ENCODE results near the genes TAAR5 and TAAR2.

DNA sequence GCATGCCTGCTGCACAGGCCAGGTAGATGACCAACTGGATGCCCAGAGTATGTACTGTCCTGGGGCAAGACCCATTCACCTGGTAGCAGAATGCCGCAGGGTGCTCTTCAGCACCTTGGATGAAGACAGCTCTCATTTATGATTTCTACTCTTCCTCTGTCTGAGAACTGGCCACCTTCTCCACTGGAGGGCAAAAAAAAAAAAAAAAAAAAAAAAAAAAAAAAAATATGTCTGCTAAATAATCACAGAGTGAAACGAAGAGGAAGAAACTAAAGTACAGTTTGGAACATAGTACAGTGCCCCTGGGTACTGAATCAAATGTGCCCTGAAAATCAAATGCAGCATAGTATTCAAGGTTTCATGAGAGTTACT lies at the start of gene TAAR5:
TSS of gene TAAR5 (minus strand) at position 191 of the 372 bp plus-strand sequence.
- PRO-cap: no peak
- RAMPAGE, long total RNA, 4 experiments: no peak in any of the 4 experiments

DNA sequence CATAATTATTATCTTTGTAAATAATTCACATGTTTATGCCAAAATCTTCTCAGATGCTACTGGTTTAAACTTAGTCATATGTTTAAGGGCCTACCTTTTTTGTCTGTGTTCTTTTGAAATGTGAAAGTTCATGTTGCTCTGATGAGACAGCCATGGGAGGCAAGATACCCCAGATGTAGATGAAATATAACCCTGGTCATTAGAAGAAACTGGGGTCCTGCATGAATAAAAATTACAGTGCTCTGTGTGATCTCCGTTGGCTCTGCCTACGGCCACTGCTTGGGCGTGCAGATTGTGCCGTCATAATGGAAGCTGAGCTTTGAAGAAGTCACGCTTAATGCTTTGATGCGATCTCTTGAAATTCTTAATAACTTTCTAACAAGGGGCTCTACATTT lies at the start of gene TAAR2:
TSS of gene TAAR2 (minus strand) at position 154 of the 396 bp plus-strand sequence.
- PRO-cap: no peak
- RAMPAGE, long total RNA, 4 experiments: no peak in any of the 4 experiments

- PRO-cap: unidirectional peak, minus-strand start at chr6:132742612; unidirectional peak, minus-strand start at chr6:132742660
- RAMPAGE, long total RNA, 4 experiments: no peak in any of the 4 experiments
These were observed 15.2 kb downstream of the VNN2 start for GRCh38 chr6:132742543-132742880.

DNA sequence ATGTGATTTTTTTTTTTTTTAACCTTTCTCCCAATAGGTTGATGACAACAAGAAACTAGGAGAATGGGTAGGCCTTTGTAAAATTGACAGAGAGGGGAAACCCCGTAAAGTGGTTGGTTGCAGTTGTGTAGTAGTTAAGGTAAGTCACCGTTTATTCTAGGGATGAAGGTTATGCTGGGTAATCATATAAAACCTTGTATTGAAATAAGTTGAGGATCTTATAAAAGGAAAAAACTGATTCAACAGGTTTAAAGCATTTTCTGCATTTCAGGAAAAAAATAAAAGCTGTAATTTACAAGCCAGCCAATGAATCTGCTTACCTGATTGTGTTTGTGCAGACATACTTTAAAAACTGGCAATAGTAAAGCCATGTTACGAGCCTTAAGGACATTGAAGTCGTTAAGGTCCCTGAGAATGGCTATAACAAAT lies 2.6 kb downstream of the RPS12 start:
- PRO-cap: no peak
- RAMPAGE, long total RNA, 4 experiments: no peak in any of the 4 experiments

DNA sequence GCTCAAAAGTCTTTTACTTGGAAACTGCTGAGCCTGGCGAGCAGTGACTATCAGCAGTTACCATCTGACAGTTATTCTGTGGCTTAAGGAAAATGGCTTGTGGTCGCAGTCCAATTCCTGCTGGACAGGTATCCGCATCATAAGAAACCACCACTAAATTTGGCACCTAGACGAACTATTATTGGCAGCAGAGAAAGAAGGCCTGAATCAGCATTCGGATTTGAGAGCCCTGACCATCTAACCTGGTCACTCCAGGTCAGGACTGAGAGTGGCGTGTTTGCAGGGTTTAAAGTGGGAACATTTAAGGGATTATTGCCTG lies 146.3 kb downstream of the RPS12 start:
- PRO-cap: no peak
- RAMPAGE, long total RNA, 4 experiments: no peak in any of the 4 experiments

DNA sequence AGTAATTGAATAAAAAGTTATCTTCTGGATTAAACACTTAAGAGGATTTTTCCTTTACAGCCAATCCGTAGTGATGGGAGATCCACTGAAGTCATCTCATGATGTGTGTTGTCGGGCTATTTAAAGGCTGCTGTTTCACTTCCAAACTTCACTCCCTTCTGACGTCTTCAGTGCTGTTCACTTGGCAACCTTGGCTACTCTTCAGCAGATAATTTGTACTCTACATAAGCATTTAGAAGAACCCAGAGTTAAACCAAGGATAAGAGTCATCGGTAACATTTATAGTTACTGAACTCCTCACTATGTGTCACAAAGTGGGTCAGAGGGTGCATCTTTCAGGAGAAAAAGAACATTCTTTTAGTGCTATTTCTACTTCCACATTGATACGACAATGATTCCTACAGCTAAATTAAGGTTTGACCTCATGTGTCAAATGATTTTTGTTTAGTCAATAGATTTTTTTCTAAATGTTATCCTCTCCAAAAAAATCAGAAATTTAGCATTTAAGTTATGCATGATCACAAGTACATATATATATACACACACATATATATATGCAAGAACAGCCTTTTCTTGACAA lies 179.0 kb upstream of the EYA4 start:
- PRO-cap: bidirectional peak, plus-strand start at position 310 of the sequence, minus-strand start at position 96 of the sequence
- RAMPAGE, long total RNA, 4 experiments: no peak in any of the 4 experiments

DNA sequence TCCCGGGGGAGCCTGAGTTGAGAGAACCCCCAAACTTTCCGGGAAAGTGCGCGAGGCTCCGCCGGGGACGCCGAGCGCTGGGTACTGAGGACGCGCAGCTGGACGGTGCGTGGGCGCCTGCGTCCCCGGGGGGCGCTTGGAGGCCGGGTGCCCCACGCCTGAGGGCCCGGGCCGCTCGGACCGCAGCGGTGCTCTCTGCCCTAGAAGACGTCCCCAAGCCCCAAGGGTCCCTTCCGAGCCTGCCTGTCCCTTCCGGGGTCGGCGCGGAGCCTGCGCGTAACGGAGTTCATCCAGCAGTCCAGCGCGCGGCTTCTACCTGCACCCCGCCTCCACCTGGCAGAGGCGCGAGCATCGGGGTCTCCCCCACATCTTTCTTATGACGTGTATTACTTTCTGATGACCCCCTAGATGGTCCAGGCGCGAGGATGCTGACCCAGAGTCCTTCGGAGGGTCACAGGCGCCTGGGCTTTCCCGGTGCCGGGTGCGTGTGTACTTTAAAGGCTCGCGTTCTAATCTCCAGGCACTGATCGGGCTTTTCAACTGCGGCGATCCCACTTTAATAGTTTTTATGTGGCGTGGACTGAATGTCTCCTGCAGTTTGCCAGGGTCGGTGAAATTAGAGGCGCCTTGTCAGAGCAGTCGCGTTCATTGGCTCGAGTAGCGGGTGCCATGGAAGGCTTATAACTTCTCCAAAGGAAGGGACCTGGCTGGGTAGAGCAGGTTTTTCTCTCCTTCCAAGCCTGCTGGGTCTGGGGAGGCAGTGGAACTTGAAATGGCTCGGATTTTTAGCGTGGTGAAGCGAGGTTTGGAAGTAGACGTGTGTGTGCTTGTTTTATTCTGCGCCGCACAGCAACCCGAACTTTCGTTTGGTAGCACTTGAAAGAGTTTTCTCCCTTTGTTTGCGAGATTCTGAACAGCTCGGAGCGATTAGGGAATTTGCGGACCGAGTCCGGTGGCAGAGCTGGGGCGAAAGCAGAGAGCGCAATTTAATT lies 925 bp downstream of the EYA4 start:
- PRO-cap: no peak
- RAMPAGE, long total RNA, 4 experiments: no peak in any of the 4 experiments

- PRO-cap: no peak
- RAMPAGE, long total RNA, 4 experiments: no peak in any of the 4 experiments
These were observed 128.8 kb downstream of the EYA4 start for GRCh38 chr6:133369982-133370327.

GRCh38 chr6:134249381-134249931 lies 68.5 kb downstream of the SGK1 start:
- PRO-cap: no peak
- RAMPAGE, long total RNA, 4 experiments: no peak in any of the 4 experiments

GRCh38 chr6:134288322-134289314 lies 29.3 kb downstream of the SGK1 start:
- PRO-cap: no peak
- RAMPAGE, long total RNA, 4 experiments: no peak in any of the 4 experiments

DNA sequence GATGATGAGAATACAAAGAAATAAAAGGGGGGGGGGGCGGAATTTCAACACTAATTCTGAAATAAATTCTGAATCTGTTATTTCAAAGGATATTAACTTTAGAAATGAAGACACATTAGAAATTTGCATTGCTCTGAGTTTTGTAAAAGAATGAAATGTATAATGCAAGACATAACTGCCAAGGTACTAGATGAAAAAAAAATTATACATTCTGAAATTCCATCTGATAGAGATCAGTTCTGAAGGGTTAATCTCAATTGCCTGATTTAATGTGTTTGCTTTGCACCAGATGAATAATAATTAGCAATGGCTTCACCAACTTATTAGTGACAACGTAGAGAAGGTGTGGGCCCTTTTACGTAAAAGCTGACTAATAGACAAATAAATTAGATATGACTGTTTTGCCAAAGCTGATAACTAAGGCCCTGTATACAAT lies 11.0 kb downstream of the SGK1 start:
- PRO-cap: no peak
- RAMPAGE, long total RNA, 4 experiments: no peak in any of the 4 experiments

DNA sequence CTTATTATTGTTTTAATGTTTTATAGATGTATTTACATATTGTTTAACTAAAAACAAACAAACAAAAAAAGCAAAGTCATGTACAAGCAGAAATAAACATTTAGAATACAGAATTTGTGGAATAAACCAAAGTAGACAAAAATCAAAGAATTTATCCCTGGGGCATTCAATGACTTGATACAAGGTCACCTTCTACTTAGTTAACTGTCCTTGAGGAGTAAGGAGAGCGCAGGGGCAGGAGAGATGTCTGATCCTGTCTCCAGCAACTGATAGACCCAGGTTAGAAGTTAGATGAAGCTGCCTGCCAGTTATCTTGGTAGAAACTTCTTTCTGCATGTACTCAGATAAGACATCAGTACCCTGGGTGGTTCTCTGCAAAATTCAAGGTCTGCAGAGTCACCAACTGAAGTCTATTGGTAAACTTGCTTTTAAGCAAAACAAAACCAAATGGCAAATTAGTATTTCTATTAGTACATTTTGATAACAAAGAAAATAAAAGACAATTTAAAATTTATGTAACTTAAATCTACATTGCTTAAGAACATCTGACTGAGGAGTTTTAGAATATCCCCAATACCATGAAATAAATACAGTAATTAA lies 2.7 kb downstream of the SGK1 start:
- PRO-cap: no peak
- RAMPAGE, long total RNA, 4 experiments: no peak in any of the 4 experiments

DNA sequence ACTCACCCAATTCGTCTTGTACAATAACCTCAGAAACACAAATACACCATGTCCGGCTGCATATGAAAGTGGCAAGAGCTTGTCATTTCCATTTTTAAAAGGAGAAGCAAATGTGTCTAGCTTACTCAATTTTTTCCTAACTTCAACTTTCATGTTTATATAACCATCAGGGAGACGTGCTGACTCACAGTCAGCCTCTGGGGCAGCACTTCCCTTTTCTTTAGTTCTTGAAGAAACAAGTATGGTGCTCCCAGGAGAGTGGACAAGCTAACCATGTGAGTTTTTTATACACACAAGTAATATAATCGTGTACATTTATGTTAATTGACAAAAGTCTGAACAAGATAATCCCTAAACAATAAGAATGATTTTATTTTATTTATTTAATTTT lies 55.5 kb upstream of the SGK1 start:
- PRO-cap: no peak
- RAMPAGE, long total RNA, 4 experiments: no peak in any of the 4 experiments

- PRO-cap: no peak
- RAMPAGE, long total RNA, 4 experiments: no peak in any of the 4 experiments
These were observed 109.7 kb downstream of the ALDH8A1 start for GRCh38 chr6:134840126-134840691.

GRCh38 chr6:134896749-134897248 lies 53.1 kb downstream of the ALDH8A1 start:
- PRO-cap: no peak
- RAMPAGE, long total RNA, 4 experiments: no peak in any of the 4 experiments

GRCh38 chr6:134928108-134928724 lies 21.7 kb downstream of the ALDH8A1 start:
- PRO-cap: no peak
- RAMPAGE, long total RNA, 4 experiments: no peak in any of the 4 experiments

GRCh38 chr6:135322896-135323516 lies 141.9 kb downstream of the MYB start:
- PRO-cap: no peak
- RAMPAGE, long total RNA, 4 experiments: no peak in any of the 4 experiments

DNA sequence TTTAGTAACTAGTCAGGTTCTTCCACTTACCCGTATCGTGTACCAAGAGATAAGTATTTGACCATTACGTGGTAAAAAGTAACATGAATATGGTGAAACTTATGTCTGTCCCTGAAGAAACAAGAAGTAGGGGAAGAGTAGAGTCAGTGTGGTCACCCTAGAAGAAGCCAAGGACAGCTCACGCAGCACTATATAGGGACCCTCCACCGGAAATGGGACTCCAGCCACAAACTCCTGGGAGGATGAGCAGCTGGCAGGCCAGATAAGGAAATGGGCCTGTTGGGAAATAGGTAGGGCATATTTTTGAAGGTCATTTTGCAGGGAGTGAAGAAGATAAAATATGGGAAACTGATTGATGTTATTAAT lies 123.2 kb downstream of the MAP7 start:
- PRO-cap: no peak
- RAMPAGE, long total RNA, 4 experiments: no peak in any of the 4 experiments

- PRO-cap: no peak
- RAMPAGE, long total RNA, 4 experiments: no peak in any of the 4 experiments
These were observed 39.5 kb downstream of the MAP7 start for GRCh38 chr6:136510643-136511111.

DNA sequence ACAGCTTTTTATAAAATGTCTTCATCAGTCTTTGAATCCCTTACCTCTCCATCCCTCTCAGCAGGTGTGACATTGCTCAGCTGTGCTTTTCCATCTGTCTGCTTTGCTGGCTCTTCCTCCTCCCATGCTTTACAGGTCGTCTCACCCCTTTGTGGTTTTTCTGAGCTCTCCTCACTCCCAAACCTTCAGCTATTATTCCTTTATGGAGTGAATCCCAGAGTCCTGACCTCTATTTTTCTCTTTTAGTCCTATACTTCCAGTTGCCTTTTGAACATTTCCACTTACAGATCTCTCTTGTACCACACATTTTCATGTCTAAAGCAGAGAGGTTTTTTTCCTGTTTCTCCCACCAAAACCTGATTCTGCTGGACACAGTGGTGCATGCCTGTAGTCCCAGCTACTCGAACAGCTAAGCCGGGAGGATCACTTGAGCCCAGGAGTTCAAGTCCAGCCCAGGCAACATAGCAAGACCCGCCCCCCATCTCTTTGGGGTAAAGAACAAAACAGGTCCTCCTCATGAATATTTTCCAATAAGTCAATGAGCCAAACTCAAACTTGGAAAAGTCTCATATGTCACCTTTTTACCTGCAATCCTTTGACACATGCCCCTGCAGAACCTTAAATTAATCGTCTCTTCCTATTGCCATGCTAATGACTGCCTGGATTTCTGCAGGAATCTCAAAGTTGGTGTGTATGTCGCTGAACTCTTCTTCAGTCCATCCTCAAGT lies 5.6 kb downstream of the MAP7 start:
- PRO-cap: no peak
- RAMPAGE, long total RNA, 4 experiments: no peak in any of the 4 experiments

All from esophagus muscularis mucosa (tissue), 4 donors.